ENCODE results near the genes MAGEC2, FMR1, MAGEA9 and EOLA2.

DNA sequence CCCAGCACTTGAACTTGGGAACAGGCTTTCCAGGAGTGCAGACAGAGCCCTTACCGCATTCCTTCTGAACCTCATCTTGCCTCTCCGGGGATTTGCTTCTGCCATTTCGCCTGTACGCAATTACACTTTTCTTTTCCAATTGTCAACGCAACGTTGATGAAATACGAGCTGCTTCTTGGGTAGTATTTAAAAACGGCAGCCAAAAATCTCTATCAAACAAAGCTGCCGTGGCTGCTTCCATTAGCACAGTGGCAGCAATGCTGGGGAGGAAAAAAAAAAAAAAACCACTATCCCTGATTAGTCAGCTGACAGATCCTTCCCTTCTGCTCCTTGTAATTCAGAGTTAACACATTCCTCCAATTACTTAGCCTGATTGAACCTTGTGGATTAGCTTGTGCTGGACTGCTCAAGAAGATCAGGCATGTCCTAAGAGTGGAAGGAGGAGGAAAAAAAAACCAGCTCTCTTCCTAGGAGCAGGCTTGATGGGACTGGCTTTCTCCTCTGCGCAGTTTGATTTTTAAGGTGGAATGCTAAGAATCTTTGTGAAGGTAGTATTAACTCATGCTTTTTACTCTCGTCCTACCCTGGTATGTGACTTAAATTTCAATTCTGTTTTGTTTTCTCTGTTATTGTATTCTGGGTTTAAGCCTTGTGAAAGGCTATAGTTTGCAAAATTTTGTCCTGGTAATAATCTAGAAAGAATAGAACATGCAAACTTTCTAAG lies 65.4 kb downstream of the MCF2 start:
- PRO-cap, 4 experiments: no peak in any of the 4 experiments
- RAMPAGE, long total RNA, 4 experiments: start-site peak on the minus strand in 1 of 4 experiments, centred at position 482 of the sequence, 8 reads per replicate

DNA sequence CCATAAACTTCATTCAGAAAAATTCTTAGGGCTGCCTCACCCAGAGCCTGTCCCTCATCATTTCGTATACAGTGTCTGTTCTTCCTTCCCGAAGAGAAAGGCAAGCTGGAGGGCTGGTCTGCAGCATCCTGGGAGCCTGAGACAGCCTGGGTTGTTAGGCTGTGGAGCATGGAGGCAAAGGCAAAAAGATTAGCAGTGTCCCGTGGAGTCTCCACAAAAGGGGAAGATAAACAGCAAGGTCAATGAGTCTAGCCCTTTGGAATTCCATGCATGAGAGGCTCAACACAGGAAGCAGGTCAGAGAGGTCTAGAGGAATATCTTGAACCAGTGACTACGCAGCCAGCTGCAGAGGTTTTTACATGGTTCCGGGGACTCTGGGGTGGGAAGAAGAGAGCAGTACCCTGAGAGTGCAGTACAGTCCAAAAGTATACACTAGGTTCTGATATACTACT lies 12.1 kb upstream of the MCF2 start:
- PRO-cap, 4 experiments: no peak in any of the 4 experiments
- RAMPAGE, long total RNA, 4 experiments: no peak in any of the 4 experiments

DNA sequence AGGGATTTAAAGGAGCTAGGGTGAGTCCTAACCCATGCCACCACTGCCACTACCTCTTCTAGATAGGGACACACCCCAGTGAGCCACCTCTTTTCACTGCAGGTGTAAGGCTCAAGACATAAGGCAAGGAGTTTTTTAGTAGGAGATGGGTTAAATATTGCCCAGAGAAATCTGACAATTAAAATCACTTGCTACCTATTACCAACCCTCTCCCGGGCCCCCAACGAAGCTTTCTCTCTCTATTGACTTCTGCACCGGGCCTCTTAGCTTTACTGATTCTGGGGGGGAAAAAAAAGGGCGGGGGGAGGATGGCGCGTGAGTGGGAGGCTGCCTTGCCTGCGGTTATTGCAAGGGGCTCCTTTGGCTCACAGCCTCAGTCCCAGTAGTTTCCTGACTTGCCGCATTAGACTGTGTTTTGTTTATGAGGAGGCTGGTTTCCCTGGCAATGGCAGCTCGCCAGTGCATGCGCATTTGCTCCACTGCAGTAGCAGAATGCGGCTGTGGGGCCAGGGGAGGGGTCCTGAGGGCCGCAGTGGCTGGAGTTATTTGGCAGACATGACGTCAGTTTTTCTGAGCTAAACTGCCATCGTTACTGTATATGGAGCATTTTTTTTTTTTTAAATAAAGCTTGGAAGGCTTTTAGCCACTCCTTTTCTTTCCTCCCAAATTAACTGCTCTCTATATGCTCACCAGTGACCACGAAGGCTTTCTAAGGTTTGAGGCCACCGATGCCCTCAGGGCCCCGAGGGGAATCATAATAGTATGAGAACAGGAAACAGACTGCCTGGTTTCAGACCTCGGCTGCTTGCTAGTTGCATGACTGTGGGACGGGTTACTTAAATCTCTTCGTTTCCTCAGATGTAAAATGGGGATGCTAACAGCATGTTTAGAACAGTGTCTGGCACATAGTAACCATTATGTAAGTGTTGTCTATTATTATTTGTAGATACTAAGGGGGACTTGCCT lies 208.0 kb upstream of the SOX3 start:
- PRO-cap, 4 experiments: no peak in any of the 4 experiments
- RAMPAGE, long total RNA, 4 experiments: no peak in any of the 4 experiments

DNA sequence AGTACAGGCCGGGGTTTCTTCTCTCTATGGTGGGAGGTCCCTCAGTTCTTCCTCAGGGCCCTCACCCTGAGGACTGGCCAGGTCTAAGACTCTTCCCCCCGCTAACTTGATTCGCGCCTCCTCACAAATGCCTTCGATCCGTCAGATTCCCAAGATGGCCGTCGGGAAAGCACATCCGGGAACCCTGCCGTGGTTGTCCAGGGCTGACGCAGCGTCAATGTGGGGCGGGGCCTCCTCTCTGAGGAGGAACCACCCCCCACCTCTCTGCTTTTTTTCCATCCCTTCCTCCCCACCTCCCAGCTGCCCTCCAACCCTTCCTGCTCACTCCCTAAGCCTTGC lies at the start of gene MAGEC2:
TSS of gene MAGEC2 (minus strand) at position 171 of the 339 bp plus-strand sequence.
- PRO-cap, 4 experiments: no peak in any of the 4 experiments
- RAMPAGE, long total RNA, 4 experiments: no peak in any of the 4 experiments

- PRO-cap, 4 experiments: no peak in any of the 4 experiments
- RAMPAGE, long total RNA, 4 experiments: no peak in any of the 4 experiments
Measured at GRCh38 chrX:147885018-147885443, 26.7 kb upstream of the FMR1 start.

DNA sequence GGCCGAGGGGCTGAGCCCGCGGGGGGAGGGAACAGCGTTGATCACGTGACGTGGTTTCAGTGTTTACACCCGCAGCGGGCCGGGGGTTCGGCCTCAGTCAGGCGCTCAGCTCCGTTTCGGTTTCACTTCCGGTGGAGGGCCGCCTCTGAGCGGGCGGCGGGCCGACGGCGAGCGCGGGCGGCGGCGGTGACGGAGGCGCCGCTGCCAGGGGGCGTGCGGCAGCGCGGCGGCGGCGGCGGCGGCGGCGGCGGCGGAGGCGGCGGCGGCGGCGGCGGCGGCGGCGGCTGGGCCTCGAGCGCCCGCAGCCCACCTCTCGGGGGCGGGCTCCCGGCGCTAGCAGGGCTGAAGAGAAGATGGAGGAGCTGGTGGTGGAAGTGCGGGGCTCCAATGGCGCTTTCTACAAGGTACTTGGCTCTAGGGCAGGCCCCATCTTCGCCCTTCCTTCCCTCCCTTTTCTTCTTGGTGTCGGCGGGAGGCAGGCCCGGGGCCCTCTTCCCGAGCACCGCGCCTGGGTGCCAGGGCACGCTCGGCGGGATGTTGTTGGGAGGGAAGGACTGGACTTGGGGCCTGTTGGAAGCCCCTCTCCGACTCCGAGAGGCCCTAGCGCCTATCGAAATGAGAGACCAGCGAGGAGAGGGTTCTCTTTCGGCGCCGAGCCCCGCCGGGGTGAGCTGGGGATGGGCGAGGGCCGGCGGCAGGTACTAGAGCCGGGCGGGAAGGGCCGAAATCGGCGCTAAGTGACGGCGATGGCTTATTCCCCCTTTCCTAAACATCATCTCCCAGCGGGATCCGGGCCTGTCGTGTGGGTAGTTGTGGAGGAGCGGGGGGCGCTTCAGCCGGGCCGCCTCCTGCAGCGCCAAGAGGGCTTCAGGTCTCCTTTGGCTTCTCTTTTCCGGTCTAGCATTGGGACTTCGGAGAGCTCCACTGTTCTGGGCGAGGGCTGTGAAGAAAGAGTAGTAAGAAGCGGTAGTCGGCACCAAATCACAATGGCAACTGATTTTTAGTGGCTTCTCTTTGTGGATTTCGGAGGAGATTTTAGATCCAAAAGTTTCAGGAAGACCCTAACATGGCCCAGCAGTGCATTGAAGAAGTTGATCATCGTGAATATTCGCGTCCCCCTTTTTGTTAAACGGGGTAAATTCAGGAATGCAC lies at the start of gene FMR1:
TSS of gene FMR1 (plus strand) at position 93 of the 1,152 bp plus-strand sequence.
- PRO-cap, 4 experiments: peak in 4 of 4 experiments; most common plus-strand start position 125 of the sequence (in 4); most common minus-strand start position 955 of the sequence (in 3)
- RAMPAGE, long total RNA, 4 experiments: no peak in any of the 4 experiments

DNA sequence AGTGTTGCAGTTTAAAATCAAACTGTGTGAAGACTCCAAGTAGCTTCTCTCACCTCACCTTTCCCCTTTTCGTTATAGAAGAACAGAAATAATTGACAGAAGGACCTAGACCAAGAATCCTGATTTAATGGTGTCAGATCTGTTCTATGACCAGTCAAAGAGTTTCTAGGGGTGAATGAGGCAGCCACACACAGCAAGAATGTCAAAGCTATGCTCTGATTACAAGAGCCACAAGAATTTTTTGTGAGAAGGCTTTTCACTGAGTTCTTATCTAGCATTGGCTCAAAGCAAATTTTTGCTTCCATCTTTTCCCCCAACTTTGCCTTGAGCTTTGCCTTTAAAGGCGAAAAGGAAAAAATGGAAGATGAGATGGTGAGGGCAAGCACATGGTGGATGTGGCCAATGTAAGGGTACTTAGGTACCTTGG lies 23.4 kb downstream of the FMR1 start:
- PRO-cap, 4 experiments: no peak in any of the 4 experiments
- RAMPAGE, long total RNA, 4 experiments: no peak in any of the 4 experiments

- PRO-cap, 4 experiments: no peak in any of the 4 experiments
- RAMPAGE, long total RNA, 4 experiments: no peak in any of the 4 experiments
Measured at GRCh38 chrX:148500345-148500449, 220 bp upstream of the AFF2 start.

DNA sequence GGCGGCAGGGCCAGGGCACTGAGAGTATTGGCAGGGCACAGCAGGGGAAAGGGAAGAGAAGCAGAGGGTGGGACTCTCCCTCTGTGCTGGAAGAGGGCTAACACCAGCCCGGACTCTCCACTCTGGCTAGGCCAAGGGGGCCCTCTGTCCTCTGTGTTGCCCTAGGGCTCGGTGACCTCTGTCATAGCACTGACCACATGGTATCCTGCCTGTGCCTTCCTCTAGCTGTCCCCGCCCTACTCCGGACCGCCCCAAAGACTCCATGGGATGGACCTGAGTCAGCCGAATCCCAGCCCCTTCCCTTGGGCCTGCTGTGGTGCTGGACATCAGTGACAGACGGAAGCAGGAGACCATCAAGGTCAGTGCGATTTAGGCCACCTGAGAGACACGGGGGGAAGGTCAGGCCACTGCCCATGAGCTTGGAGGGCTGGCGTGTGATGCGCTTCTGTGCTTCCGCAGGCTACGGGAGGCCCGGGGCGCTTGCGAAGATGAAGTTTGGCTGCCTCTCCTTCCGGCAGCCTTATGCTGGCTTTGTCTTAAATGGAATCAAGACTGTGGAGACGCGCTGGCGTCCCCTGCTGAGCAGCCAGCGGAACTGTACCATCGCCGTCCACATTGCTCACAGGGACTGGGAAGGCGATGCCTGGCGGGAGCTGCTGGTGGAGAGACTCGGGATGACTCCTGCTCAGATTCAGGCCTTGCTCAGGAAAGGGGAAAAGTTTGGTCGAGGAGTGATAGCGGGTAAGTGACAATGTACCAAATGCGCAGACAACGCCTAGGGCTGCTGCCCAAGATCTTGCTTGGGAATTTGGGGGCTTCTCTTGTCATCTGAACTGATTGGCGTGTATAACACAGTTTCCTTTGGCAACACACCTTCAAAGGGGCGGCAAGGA lies 4.3 kb downstream of the HSFX3 start:
- PRO-cap, 4 experiments: peak in 1 of 4 experiments; most common minus-strand start position 124 of the sequence (in 1)
- RAMPAGE, long total RNA, 4 experiments: no peak in any of the 4 experiments

GRCh38 chrX:149781606-149781989 lies at the start of gene MAGEA9:
TSS of gene MAGEA9 (plus strand) at chrX:149781930.
- PRO-cap, 4 experiments: no peak in any of the 4 experiments
- RAMPAGE, long total RNA, 4 experiments: no peak in any of the 4 experiments

- PRO-cap, 4 experiments: peak in 4 of 4 experiments; most common plus-strand start chrX:149939041 (in 4); most common minus-strand start chrX:149938474 (in 4)
- RAMPAGE, long total RNA, 4 experiments: start-site peak on the plus strand in 2 of 4 experiments, at chrX:149938548-149938667 at its widest, 43 to 45 reads per replicate; start-site peak on the minus strand in 2 of 4 experiments, at chrX:149938439-149938483 at its widest, 113 to 135 reads per replicate
Measured at GRCh38 chrX:149938170-149939346, at the start of gene EOLA2. TSS of gene EOLA2 (minus strand) at chrX:149938491.

GRCh38 chrX:150037110-150037330 lies 98.7 kb upstream of the EOLA2 start:
- PRO-cap, 4 experiments: no peak in any of the 4 experiments
- RAMPAGE, long total RNA, 4 experiments: no peak in any of the 4 experiments

GRCh38 chrX:150372174-150372772 lies 9.2 kb downstream of the MAMLD1 start:
- PRO-cap, 4 experiments: no peak in any of the 4 experiments
- RAMPAGE, long total RNA, 4 experiments: no peak in any of the 4 experiments

DNA sequence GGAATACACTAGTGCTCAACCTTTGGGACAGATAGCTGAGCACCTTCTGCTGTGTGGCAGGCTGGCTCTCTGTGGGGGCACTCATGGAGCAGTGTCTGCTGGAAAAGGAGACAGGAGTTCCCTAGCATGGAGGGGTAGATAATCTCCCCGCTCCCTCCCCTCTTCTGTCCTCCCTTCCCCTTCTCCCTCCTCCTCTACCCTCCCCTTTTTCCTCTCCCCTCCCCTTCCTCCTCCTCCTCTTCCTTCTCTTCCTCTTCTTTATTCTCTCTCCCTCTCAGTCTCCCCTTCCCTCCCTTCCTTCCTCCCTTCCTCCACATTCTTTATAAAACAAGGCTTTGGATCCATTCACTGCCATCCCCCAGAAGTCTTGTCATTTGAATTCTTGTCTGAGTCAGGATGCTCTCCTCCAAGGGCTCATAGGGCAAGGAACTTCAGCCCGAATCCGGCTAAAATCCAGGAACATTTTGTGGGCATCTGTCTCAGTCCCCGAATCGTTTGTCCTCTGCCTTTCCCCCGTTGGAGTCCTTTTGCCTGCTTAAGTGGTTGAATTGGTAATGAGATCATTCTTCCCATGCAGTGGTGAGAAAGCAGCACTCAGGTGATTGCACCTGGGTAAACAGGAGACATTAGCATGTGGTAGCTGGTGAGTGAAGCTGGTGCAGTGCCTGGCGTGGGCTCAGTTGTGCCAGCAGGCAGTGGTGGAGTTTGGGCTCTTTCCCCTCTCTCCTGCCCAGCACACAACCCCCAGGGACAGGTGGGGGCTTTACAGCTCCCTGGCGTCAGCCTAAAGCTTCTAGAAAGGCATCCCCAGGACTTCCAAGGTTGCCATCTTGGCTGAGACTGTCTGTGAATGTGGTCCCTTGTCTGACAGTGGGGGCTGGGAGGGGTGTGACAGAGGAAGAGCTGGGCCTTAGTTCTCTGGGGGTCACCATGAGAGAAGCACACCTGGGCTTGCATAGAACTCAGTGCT lies 62.0 kb upstream of the MTM1 start:
- PRO-cap, 4 experiments: no peak in any of the 4 experiments
- RAMPAGE, long total RNA, 4 experiments: no peak in any of the 4 experiments

GRCh38 chrX:150983845-150984205 lies 690 bp downstream of the HMGB3 start:
- PRO-cap, 4 experiments: no peak in any of the 4 experiments
- RAMPAGE, long total RNA, 4 experiments: no peak in any of the 4 experiments

DNA sequence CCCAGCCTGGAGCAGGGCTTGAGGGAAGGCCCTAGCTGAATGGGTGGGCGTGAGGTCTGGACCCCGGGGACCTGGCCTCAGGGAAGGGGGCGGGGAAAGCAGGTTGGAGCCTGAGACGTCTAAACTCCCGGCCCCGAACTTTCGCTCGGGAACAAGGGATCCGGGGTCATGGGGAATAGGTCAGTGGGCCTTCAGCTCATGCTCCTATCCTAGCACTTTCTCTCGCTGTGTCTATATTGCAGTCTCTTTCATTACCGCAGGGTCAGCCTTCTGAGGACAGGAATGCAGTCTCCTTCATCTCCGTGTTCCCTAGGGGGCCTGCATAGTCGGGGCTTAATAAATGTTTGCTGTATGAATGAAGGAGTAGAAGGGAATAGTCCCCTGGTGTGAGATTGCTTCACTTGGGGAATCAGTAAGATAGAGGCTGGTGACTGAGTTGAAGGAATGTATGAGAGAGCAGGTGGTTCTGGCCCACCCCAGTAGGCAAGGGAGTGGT lies 443 bp downstream of the VMA21 start:
- PRO-cap, 4 experiments: no peak in any of the 4 experiments
- RAMPAGE, long total RNA, 4 experiments: no peak in any of the 4 experiments

- PRO-cap, 4 experiments: no peak in any of the 4 experiments
- RAMPAGE, long total RNA, 4 experiments: no peak in any of the 4 experiments
Measured at GRCh38 chrX:151405036-151405764, 8.2 kb downstream of the VMA21 start.

DNA sequence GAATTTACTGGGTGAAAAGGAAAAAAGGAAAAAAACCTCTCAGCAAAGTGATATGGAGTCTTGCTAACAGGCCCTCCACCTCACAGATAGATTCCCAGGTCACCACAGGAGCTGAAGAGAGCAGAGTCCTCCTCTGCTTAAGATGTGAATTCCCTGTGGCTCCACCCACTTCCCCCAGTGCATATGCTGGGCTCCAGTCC lies 25.1 kb upstream of the PASD1 start:
- PRO-cap, 4 experiments: no peak in any of the 4 experiments
- RAMPAGE, long total RNA, 4 experiments: no peak in any of the 4 experiments

DNA sequence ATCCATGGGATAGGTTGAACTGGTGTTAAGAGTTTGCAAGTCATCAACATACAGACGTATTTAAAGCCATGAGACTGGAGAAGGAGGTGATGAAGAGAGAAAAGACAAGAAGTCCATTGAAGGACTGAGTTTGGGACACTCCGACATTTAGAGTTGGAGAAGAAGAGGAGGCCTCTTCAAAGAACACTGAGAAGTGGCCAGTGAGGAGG lies 119 bp upstream of the CNGA2 start:
- PRO-cap, 4 experiments: no peak in any of the 4 experiments
- RAMPAGE, long total RNA, 4 experiments: no peak in any of the 4 experiments

- PRO-cap, 4 experiments: no peak in any of the 4 experiments
- RAMPAGE, long total RNA, 4 experiments: no peak in any of the 4 experiments
Measured at GRCh38 chrX:151976292-151976504, 1.7 kb upstream of the GABRE start.